ENCODE measurements around a stretch of chr3.

GRCh38 chr3:99921012-99921305, 103.3 kb downstream of the CMSS1 start:
- PRO-cap: no peak

DNA sequence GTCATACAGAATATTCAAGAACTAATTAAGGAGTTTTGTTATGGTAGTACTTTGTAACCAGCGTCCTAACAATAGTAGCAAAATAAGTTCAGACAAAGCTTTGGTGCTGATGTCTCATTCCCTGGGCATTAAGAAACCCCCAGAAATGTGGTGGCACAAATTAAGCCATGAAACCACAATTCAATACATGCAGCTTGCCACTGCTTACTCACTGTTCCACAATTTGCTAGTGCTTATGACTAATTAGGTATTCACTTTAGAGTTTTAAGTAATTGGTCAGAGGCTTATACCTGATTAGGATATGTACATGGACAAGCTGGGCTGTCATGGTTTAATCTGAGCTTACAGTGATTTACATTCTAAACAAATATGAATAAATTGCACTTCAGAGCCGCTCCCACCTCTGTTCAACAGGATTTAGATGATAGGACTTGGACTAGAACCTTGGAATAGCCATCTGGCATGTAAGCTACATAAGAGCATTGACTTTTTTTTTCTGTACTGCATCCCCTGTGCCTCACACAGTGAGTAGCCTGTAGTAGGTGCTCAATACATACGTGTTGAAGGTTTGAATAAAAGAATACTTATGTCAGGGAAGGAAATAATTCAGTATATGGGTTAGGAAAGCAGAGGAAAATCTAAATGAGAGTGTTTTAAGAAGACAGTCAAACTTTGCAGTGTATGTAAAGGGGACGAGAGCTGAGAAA, 9.0 kb downstream of the TBC1D23 start:
- PRO-cap: no peak

- PRO-cap: no peak
Observed at GRCh38 chr3:100330085-100330586, 4.4 kb upstream of the NIT2 start.

- PRO-cap: no peak
Observed at GRCh38 chr3:100697839-100698433, 11.4 kb upstream of the TFG start.

GRCh38 chr3:100954820-100955547, 38.2 kb downstream of the ABI3BP start:
- PRO-cap: no peak

- PRO-cap: no peak
Observed at GRCh38 chr3:100972956-100973457, 20.2 kb downstream of the ABI3BP start.

- PRO-cap: no peak
Observed at GRCh38 chr3:101072223-101072692, 79.0 kb upstream of the ABI3BP start.

DNA sequence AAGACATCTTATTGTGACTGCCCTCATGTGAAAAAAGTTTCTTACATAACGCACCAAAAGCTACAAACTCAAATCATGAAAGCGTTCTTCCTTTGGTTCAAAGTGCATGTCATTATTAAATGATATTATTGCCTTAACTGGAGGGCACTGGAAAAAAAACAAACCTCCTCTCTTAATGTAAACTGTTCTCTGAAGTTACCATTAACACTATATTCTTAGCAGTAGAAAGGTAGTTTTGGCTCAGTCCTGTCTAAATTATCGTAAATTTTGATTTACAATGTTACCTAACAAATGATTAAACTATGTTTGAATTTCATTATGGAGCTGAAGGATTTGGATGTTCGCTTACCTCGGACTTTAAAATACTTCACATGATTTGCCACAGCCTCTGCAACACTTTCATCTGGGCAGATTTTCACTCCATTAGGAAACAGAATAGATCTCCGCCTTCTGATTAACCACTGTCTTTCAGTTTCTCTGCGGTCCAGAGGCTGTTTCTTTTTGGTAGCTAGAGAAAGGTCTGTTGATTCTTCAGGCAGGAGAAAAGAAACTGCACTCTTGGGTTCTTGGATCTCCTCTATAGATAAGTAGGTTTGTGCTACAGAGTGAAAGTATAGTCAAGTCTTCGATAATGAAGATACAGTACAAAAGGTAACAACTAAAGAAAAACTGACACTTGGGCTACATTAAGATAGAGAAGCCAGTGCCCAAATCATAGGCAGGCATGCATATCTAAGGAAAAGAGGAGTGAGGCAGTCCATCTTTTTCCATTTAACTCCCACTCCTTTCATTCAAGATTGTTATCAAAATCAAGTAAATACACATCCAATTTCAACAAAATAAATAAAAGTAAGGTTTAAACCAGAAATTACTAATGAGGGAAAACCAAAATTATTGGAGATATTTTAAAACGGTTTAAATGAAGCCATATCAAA, 873 bp downstream of the IMPG2 start:
- PRO-cap: no peak

GRCh38 chr3:101530465-101531039, 17.5 kb upstream of the SENP7 start:
- PRO-cap: no peak

DNA sequence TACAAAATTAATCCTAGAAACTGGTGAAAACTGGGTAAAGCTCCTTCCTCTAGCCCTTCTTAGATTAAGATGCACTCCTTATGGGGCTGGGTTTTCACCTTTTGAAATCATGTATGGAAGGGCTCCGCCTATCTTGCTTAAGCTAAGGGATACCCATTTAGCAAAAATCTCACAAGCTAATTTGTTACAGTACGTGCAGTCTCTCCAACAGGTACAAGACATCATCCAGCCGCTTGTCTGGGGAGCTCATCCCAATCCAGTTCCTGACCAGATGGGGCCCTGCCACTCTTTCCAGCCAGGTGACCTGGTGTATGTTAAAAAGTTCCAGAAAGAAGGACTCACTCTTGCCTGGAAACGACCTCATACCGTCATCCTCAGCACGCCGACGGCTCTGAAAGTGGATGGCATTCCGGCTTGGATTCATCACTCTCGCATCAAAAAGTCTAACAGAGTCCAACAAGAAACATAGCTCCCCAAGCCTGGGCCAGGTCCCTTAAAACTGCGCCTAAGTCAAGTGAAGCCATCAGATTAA, 37.7 kb downstream of the ZBTB11 start:
- PRO-cap: no peak

- PRO-cap: no peak
Observed at GRCh38 chr3:101649035-101649289, 28.0 kb downstream of the ZBTB11 start.

- PRO-cap: no peak
Observed at GRCh38 chr3:101833514-101833885, 15.8 kb upstream of the NFKBIZ start.

DNA sequence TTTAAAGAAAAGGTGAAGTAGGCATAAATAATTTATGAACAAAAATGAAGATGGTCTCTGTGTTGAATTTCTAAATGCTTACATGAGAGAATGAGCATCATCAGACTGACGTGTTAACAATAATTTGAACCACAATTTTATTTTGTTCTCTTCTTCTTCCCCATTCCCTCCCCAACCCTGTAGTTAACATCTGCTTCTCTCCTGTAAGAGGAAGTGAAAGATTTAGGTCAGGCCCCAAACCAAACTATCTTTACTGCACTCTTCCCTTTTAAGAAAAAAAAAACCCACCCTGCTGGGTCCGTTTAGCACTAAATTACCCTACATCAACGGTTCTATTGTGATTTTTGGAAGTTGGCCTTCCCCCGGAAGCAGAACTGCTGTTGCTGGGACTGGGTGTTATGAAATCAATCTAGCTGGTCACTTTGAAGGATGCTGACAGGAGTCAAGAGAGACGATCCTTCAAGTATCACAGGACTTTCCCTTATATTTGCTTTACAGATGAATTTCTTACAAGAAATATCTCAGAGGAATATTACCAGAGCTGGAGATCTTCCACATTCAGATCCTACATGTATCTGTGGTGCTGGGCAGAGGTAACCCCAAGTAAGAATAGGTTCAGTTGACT, 49.5 kb downstream of the NFKBIZ start:
- PRO-cap: no peak

- PRO-cap: no peak
Observed at GRCh38 chr3:101936460-101937315, 87.4 kb downstream of the NFKBIZ start.

GRCh38 chr3:101942305-101942661, 93.0 kb downstream of the NFKBIZ start:
- PRO-cap: no peak

DNA sequence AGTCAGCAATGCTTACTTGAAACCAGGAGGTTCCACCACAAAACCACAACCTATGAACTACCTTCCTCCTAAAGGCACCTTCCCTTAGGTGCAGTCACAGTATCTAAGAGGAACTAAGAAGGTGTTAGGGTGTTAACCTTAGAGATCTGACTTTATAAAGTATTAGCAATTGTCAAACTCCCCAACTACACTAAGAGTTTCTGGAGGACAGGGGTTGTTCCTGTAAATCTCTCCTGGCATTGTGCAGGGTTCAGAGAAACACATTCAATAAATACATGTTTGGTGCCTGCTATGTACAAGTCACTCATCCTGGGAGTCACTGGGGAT, 208.6 kb downstream of the NFKBIZ start:
- PRO-cap: no peak

DNA sequence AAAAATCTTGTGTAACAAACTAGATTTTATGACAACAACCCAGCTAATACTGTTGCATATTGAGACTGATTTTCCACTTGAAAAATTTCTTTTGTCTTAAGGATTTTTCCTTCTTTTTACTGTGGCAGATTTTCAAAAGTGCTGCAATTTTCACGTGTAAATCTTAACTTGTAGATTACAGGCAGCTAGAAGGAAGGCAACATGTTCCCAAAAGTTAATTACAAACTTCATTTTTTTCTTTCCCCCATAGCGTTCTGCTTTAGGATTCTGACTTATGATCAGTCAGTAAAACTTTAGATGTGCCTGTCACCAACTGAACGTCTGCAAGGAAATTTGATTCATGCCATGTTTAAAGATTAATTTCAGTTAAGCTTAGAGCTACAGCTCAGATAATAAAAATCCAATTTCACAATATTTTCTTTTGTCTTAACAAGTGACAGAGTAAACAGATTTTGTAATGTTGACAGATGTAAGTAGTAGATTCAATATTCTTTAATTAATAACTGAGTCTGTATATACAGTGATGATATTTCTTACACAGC, 253.0 kb downstream of the NFKBIZ start:
- PRO-cap: no peak

DNA sequence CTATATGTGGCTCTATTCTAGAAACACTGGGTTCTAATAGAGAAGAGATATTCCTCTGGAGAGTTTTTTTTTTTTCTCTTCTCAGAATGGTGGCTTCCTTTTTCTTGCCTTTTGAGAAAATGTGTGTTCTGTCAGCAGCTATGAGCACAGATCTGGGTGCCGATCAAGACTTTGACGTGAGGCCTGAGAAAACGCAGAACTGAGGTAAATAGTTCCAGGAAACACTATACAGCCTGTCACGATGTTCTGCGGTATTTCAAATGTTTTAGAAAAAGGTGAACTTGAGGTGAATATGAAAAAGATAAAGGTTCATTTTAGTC, 264.9 kb downstream of the NFKBIZ start:
- PRO-cap: no peak

DNA sequence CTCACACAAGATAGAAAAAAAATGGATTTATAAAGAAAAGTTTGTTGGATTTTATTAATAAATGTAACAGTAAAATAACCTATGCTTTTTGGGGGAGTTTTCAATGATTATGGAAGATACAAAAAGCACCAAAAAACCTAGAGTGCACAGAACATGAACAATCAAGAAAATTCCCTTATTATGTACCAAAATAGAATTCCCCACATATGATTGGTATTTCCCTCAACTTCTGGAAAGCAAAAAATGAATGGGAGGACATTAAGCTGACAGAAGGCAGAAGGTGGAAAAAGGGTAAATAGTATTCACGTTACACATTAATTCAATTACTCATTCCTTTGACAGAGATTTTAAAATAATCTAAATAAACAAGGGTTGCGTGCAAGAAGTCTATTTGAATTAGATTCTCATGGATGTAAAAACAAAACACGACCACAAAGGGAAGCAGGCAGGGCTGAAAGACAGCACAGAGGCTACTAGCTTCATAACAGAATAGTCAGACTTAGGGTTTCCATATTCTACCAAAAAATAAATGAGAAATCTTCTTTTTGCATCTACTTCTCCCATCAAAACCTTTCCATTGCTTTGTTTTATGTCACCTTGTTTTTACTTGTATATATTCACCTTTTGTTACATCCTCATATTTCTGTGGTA, 260.5 kb upstream of the ZPLD1 start:
- PRO-cap: no peak

DNA sequence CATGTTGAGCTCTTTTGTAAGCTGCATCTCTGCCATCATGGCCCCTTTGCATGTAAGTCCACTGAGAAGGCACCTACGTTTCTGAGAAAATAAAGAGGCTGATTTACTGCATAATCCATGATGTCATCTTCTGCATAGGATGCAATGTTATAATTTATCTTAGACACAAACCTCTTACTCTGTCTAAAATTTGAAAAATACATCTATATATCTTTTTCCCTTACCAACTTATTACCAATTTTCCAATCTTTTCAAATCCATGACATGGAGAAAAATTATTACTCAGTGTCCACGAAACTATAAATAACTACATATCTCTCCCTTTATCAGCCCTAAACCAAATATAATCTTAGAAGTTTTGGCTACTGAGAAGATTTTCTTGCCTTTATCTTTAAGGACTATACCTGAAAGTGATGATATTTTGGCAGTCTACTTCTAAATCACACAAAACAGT, 1294.9 kb downstream of the ZPLD1 start:
- PRO-cap: no peak